Bronchus (tissue), 1 donor: ENCODE results near the gene TSSK2.

- PRO-cap, result no peak
These were observed 2712.4 kb upstream of the OR11H1 start for GRCh38 chr22:12815666-12815896.

GRCh38 chr22:15690109-15690488 is 273 bp downstream of the POTEH start:
- PRO-cap, result no peak

DNA sequence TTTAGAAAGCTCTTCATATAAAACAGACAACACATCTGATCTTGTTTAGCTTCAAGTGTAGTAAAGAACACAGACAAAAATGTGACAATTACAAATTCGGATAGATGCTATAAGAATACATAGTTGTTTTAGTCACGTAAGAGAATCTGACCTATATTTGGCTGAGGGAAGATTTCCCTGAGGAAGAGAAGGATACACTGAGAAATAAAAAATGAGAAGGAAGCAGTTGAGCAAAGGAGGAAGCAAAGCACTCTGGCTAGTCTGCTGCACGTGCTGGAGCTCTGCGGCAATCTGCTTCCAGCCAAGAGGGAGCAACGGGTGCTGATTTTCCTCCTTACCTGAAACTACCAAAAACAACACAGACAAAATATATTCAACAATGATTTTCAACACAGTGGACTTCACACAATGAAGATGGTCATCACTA is 87.0 kb upstream of the CCT8L2 start:
- PRO-cap, result no peak

GRCh38 chr22:16722065-16722381 is 103.2 kb downstream of the XKR3 start:
- PRO-cap, result no peak

GRCh38 chr22:17048368-17048887 is 36.4 kb upstream of the IL17RA start:
- PRO-cap, result no peak

DNA sequence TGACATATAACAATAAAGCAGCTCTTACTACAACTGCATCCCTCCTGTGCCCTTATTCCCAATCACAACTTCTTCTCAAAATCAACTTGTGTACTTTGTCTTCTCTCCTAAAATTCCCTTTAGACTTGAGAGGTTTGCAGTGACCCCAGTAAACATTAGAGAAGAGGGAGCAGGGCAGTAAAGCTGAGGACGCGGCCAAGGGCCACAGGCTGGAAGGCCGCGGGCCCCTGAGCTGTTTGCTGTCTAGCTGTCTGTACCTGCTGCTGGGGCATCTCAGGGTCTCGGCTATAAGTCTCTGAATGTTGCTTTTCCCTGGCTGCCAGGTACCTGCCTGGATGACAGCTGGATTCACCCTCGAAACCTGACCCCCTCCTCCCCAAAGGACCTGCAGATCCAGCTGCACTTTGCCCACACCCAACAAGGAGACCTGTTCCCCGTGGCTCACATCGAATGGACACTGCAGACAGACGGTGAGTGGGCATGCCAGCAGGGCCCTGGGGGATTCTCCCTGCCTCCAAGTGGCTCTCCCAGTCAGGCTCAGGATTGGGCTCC is 12.8 kb downstream of the IL17RA start:
- PRO-cap, result no peak

DNA sequence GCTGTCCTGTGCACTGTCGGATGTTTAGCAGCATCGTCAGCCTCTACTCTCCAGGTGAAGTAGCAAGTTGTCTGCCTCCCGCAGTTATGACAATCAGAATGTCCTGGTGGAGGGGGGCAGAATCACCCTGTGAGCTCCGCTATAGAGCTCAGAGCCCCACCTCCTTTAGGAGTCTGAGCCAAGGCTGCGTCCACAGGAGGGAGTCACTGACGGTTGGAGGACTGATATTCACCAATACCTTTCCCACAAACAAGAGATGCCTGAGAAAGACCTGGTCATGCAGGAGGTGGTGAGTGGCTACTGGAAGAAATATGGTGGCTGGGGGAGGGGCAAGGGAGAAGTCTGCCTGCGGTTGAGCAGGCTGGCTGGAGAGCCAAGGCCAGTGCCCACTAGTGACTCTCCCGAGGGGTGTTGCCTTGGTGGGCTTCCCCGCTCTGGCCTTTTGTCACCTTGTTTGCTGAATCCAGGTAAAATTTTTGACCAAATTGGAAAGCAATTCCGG is 41.8 kb upstream of the ADA2 start:
- PRO-cap, result unidirectional peak, plus-strand start at position 343 of the sequence

GRCh38 chr22:17265573-17266041 is 46.4 kb upstream of the ADA2 start:
- PRO-cap, result no peak

GRCh38 chr22:17773621-17774195 is 561 bp downstream of the BID start:
- PRO-cap, result no peak

DNA sequence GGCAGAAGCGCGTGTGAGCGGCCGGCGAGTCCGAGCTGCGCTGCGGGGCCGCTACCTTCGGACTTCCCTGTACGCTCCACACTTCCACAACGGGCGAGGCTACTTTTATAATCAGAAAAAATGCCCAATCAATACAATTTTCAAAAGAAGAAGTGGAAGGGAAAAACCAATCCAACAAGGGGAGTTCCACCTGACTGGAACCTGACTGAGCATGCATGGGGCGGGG is 21.3 kb upstream of the BID start:
- PRO-cap, result no peak

DNA sequence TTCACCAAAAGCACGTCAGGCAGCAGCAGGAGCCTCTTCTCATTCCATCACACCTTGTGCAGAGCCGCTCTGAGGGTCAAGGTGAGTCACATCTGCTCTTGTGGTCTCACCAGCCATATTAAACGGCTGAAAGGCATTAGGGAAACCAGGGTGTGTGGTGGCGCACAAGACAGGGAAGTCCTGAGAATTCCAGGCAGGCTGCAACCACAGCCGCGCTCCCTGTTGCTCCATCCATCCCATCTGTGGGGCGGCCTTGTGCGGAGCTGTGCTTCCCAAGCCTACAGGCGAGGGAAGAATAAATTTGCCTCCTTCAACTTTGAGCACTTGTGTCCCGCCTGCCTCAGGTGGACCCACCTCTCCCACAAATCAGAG is 38.9 kb upstream of the BID start:
- PRO-cap, result no peak

GRCh38 chr22:17983146-17983840 is 41.1 kb downstream of the MICAL3 start:
- PRO-cap, result no peak

DNA sequence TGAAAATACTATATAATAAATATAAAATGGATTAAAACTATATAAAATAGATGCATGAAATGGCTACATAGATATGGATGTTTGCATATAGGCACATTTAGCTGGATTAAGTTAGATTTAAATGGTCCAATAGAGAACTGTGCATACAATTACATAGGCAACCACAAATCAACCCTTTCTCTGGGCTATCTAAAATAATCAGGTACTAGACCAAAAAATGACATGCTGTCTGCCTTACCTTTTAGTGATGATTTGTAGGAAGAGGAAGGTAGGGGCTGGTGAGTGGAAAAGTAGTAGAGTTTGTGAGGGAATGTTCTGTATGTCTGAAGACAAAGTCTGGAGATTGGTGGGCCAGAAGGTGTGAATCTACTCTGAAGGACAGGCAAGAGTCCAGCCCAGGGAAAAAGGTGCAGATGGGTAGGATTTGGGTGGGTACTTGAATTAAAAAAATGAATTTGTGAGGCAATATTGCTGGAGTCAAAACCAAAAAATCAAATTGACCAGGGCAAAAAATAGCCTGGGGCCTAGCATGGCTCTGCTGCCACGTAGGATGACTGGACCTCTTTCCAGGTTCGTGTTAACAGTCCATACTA is 11.7 kb upstream of the TUBA8 start:
- PRO-cap, result no peak

GRCh38 chr22:18101429-18102326 is 8.9 kb upstream of the TUBA8 start:
- PRO-cap, result no peak

DNA sequence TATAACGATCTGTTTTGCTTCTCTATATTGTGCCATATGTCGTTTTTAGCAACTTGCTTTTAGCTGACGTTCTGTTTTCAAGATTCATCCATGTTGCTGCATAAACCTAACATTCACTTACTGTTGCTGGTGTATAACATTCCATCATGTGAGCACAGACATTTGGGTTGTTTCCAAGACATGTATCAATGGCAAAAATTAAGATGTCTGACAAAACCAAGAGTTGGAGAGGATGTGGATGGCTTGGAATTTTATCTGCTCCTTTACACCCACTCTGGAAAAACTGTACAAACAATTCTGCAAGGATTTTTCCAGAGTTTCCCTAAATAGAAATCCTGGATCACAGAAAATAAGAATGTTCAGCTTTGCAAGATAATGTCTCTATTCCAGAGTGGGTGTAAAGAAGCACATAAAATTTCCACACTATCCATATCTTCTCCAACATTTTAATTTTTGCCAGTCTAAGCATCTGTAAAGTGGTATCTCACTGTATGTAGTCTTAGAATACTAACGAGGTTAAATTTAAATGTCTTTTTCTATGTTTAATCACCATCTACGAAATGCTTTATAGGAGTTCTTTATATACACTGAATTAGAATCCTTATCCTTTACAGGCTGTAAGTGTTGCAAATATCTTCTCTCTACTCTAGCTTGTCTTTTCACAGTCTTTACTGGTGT is 40.7 kb downstream of the DGCR2 start:
- PRO-cap, result no peak

DNA sequence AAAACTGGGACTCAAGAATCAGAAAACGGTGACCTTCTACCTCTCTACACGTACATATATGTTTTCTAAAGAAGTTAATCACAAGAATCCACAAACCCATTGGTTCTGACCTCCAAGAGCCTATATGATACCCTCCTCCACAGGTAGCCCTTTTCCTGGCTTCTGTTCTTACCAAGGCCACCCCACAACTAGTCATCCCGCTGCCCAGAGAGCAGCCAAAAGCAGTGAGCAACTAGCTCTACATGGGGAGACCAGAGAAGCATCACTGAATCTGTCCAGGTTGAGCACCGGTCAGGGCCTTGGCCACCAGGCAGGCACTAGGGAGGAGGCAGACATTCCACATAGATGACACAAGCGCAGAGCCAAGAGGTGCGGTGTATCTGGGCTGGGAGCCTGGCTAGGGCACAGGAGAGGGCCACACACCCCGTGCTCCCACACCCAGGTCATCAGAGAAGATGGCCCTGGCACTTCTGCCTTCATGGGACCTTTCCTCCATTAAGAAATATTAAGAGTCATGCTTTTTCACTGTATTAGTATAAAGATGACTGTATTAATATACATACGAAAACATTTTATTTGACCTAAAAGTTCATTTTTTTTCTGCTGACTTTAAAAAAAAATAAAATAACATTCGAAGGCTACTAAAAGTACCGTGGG is 1.4 kb downstream of the DGCR2 start:
- PRO-cap, result no peak

DNA sequence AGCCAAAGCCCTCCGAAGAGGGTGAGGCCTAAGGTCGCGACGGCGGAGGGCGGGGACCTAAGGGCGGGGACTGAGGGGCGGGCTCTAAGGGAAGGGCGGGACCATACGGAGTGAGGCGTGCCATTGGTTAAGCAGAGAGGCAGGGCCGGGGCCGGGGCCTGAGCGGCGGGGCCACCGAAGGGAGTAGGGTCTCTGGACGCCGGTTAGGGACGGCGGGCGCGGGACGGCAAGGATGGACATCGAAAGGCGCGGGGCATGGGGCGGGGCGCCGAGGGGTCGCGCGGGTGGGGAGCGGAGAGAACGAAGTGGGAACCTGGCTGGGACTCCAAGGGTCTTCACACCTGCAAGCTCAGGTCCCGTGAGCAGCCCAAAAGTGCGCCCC is 293 bp upstream of the DGCR2 start:
- PRO-cap, result bidirectional peak, plus-strand start at position 206 of the sequence, minus-strand start outside the sequence

- PRO-cap, result no peak
These were observed at the start of gene TSSK2 for GRCh38 chr22:19131089-19131370. TSSK2 (plus strand) TSS chr22:19131308.

GRCh38 chr22:19218728-19219223 is 40.2 kb upstream of the SLC25A1 start:
- PRO-cap, result no peak

GRCh38 chr22:19350694-19351628 is 59.4 kb upstream of the CLTCL1 start:
- PRO-cap, result no peak